Pulmonary artery (tissue), 1 donor: Measurements from ENCODE around the genes PPTC7 and PPP1CC.

- PRO-cap, result no peak
Measured at GRCh38 chr12:109714068-109714772, 595 bp downstream of the FAM222A start.

DNA sequence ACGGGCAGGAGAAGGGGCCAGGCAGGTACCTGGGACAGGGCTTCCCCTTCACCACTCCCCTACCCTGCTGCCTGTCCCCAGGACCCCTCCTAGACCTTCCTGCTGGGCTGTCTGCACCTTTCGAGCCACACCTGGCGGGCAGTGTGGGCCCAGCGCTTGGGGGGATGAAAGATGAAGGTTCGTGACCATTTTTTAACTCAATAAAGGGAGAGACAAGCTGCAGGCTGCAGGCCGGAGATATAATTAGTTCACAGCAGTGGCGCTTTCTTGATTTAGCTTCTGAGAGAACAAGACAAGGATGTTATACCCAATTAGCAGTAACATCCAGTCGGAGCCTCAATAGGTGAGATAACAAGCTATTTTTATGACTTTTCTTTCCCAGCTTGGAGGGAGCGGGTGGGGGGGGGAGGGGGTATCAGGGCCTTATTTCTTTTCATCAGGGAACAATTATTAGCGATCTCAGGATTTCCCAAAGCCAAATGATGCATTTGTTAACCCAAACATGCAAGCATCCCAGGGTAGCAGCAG, 9.0 kb downstream of the FAM222A start:
- PRO-cap, result no peak

DNA sequence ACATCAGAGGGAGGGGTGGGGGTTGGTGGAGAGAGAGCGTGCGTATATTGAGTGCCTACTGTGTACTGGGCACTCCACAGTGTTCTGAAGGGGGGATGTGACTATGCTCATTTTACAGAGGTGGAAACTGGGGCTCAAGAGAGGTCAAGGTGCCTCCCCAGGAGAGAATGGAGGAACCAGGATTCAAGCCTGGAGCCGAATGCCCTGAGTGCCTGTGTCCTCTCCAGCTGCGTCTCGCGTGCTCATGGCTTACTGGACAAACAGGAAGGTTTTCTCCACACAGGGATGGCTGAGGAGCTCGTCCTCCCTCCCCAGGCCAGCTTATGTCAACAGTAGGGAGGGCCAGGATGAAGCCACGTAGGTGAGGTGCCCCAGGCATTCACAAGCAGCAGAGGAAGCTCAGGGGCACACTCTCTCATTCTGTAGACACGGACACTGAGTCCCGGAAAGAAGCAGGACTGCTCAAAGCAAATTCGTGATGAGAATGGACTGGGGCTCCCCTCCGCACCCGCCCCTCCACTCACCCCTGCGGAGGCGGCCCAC, 49.3 kb downstream of the TRPV4 start:
- PRO-cap, result no peak

- PRO-cap, result no peak
Measured at GRCh38 chr12:109877755-109878465, 2.4 kb downstream of the GLTP start.

- PRO-cap, result no peak
Measured at GRCh38 chr12:109967418-109968021, 28.6 kb downstream of the GIT2 start.

DNA sequence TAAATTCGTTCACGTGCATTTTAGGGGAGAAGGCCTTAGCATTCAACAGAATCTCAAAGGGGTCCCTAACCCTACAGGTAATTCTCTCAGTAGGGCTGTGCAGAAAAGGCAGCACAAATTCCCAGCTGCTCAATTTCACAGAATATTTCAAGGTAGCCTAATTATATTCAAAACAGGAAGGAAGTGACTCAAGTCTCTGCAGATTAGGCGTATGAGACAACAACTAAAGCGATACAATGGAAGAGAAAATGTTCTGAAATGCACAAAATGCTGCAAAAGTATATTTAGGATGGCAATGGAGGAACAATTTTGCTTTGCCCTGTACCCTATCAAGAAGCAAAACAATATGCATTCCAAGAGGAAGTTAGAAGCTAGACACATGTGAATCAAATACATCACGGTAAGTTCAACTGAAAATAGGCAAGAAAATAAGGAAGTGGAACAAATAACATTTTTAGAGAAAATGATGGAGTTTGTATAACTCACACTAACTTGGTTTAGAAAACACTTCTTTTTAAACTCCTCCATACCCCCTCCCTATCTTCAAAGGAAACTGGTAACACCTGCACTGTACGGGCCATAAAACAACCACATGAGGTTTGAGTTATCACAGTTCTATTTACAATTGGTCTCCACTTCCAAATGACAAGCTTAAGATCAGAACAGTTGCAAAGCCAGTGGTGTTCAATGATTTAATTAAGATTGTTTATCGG, 1.6 kb downstream of the GIT2 start:
- PRO-cap, result no peak

- PRO-cap, result no peak
Measured at GRCh38 chr12:110027602-110028153, 20.6 kb downstream of the C12orf76 start.

DNA sequence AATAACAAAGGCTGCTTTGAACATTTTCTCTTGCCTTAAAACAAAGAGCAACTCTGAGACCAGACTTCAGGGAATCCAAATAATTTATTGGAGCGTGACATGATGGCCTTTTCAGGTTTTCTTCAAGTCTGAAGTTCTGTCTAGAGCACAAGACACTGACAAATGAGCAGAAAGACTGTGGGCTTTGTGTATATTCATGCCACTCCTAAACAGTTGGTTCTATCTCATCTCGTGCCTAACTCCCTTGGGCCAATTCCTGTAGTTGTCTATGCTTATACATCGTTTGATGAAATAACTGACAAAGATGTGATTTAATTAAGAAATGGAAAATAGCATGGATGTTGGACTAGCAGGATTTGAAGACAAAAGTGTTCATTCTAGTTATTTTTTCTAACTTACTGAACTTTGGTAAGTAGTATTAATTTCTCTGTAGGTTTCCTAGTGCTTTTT, 47.5 kb downstream of the IFT81 start:
- PRO-cap, result no peak

DNA sequence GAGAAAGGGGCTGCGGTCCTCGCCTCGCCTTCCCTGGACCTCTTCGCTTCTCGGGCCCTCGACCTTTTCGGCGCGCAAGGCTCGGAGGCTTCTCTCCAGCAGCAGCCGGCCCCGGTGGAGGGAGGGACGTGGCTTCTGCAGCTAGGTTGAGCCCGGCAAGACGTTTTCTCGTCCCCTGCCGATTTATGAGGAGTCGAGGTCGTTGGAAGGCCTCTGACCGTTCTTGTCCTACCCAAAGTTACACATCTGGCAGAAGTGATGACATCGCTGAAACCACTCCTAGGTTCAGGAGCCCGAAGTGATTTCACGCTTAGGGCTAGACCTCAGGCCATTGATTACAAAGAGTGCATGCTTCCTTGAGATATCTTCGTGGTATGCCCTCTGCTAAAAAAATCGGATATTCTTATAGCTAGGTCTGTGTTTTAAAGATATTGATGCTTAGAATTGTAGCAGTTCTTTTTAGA, 1.0 kb downstream of the ATP2A2 start:
- PRO-cap, result no peak

DNA sequence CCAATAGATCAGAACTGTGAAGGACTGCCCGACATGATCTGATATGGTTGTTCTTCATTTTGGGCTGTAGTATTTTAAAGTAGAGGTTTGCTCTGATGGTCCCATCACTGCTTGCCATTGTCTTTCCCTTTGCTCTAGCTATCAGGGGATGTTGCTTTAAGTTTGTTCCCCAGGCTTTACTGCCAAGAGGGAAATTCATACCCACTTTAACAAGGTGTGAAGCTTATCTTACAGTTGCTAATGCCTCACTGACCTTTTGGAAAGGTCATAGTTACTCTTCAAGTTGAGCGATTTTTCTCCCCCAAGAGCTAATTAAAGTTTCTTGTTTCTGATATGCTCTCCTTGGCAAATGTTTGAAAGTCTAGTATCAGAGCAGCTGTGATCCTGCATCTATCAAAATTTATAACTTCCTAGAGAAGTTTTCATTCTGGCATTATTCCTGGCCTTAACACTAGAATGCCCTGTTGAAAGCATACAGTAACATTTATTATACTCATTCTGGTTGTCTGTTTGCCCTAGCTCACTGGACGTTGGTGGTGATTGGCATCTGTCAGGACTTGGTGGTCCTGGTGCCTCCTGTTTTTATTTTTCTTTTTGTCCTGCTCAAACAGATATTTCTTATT, 8.0 kb downstream of the ATP2A2 start:
- PRO-cap, result no peak

DNA sequence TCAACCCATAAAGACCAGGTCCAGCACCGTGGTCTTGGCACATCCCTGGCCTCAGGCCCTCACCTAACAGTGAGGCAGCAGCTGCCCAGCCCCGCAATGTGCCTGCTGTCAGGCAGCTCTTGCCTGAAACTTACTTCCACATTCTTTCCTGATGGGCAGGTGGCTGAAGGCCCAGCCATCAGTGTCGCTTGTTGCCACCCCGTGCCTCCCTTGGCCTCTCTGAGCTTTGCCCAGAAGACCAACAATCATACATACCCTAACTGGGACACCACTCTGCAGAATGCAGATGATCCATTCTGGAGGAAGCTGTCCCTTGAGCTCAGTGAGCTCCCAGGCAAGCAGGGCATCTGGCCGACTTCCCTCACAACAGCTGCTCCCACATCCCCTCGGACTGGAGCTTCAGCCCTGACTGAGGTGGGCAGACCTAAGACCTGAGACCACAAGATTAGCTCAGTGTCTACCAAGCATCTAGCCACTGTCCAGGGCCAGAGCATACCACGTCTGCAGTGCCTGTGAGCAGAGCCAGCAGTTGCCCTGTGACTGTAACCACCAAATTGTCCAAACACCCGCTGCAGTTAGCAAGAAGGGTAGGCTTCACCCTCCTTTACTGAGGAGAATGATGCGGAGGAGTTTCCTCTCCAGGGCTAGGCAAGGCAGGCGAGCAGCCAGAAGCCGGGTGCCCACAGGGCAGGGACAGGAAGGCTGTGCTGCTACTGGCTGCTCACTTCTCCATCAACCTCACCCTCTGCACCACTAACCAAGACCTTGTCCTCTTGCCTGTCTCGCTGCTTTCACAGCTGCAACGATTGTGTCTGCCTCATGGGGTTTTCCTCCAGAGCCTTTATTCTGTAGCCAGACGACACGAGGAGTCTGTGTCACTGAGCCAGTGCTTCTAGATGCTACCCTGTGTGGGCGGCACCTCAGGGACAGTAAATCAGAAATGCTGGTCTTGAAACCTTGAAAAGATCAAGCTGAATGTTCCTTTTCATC, 54.0 kb downstream of the ANAPC7 start:
- PRO-cap, result no peak

DNA sequence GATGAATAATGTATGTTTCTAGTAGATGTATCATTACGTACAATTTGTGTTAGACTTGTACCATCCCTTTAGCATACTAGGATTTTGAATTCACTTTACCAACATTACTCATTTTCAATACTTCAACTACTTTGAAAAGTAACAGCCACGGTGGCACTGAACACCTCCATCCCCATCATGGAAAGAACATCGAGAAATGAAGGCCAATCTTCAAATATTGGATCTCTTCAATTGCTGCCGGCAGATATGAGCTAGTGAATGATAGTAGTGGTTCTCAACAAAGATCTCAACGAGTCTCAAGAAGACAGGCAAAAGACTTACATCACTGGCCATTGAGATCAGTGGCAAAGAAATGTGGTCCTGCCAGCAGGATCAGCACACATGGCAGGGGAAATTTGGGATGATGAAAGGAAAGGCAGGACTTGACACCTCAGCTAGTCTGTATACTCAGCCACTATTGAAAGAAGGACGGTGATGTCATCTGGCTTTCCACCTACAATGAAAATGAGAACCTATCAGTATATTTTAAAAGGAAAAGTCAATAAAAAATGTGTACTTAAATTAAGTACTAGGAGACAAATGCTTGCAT, 34.6 kb downstream of the RAD9B start:
- PRO-cap, result no peak

- PRO-cap, result bidirectional peak, plus-strand start at chr12:110583522, minus-strand start at chr12:110583315
Measured at GRCh38 chr12:110583187-110583562, at the start of gene PPTC7. PPTC7 (minus strand) TSS chr12:110583318.

DNA sequence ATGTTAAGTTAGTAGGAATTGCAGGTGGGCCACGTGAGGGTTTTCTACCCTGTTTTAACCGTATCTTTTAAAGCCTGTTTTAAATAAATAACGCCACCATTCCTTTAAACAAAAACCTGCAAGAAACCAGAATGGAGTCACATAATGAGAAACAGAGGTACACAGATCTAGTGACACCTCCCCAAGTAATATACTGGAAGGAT, 346 bp upstream of the PPTC7 start:
- PRO-cap, result no peak

DNA sequence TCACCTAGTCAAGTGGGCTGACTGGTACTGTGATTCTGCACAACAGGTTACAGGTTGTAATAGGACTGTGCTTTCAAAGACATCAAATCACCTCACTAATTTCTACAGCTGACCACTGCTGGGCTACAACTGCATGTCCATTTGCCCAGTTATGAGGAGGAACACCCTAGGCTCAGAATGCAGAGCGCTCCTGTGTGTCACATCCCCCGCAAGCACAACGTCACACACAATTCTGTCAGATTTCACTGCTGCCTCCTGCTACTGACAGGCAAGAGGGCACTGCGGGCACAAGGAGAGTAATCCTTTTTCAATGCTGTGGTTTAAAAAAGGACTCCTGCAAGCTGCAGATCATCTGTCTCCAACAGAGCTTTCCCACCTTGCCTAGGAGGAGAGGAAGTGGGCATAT, 4.2 kb downstream of the PPP1CC start:
- PRO-cap, result no peak

GRCh38 chr12:110741849-110743030, at the start of gene PPP1CC:
PPP1CC (minus strand) TSS chr12:110742891.
- PRO-cap, result bidirectional peak, plus-strand start at chr12:110743171, minus-strand start at chr12:110742952

DNA sequence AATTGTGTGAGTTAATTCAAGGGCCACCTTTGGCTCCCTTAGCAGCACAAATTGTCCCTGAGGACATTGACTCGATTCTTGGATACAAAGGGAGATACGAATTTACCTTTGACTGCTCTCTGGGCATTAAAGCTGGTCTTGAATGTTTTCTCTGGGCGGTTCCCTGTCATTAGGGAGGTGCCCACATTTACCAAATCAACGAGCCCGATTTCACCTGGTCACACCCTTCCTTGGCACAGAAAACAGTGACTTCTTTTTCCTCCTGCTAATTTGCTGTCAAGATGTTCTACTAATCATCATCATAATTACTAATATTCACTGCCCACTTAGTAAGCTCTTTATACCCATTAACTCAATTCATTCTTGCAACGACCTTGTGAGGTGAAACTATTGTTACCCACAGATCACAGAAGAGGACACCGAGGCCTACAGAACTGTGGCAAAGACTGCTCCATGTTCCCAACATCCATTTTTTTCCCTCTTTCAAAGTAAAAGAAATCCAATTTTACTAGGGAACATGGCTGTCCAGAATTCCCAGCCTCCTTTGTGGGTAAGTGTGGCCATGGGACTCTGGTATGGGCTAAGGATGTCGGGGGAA, 27.0 kb upstream of the CCDC63 start:
- PRO-cap, result no peak

GRCh38 chr12:111107640-111108069, 73.7 kb downstream of the CUX2 start:
- PRO-cap, result no peak

DNA sequence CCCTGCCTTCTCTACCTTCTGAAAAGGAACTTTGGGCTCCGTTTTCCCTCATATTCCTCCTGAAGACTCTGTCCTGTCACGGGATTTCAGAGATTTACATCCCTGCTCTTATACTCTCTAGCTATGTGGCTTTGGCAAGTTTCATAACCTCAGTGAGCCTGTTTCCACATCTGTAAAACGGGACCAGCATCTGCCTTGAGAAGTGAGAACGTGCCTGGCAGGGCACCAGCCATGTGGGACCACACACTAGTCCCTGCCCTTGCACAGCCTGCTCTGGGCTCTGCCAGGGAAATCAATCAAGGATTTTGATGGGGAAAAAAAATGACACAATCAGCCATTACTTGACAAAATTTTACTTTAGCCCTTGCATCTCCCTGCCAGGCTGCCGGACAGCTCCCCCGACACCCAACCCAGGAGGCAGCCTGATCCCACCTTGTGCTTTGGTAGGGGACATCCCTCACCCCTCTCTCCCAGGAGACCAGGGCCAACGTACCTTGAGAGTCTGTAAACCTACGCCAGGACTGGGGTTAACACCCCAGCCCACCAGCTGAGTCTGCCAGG, 8.5 kb downstream of the PHETA1 start:
- PRO-cap, result no peak

DNA sequence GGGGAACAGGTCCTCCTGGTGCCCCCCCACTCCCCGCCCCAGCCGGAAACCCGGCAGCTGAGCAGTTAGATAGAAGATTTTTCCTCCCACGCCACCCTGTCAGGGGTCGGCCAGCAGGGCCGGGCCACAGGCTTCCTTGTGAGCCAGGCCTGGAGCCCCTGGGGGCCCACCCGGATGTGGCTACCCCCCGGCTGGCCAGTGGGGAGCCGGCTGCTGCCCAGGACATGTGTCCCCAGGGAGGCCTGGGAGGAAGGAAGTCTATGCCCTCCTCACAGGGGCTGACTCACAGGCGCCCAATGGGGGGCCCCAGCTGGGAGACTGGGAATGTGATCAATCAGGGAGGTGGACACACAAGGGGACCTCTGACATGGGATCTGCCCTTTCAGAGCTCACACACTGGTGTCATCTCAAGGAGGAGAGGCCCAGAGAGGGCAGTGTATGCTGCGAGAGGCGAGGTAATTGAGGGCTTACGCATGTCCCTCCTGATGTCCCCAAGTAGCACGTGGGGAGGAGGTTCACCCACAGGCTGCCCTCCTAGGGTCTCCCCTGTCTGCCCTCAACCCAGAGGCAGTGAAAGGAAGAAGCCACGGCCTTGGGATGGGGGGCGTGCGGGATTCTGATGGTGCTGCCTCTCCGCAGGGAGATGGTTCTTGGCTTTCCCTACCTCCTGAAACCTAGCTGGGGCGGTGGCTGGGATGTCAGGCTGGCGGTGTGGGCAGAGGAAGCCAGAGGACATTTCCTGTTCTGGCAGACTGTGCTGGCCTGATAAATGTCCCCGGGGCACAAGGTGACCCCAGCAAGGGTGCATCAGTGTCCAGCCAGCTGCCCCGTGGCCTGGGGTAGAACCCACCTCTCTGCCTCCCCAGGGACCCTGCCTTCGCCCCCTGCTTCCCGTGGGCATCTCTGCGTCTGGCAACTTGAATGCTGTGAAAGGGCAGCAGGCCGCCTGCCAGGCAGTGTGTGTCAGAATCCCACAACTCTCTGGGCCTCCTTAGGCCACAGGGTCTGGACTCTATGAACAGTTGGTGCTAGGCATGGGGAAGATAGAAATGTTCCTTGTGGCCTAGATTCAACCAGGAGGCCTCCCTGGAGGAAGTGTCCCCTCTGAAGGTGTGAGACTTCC, 4.5 kb downstream of the SH2B3 start:
- PRO-cap, result no peak